ENCODE measurements around a stretch of chr2.

GRCh38 chr2:235449308-235449710, 44.5 kb upstream of the AGAP1 start:
- RRBS, result no CpG with 5 or more reads among the region's 1 CpG

GRCh38 chr2:235518248-235518901, 24.5 kb downstream of the AGAP1 start:
- RRBS, result no CpG with 5 or more reads among the region's 9 CpGs

GRCh38 chr2:235556857-235557565, 63.2 kb downstream of the AGAP1 start:
- RRBS, result no CpG with 5 or more reads among the region's 16 CpGs

DNA sequence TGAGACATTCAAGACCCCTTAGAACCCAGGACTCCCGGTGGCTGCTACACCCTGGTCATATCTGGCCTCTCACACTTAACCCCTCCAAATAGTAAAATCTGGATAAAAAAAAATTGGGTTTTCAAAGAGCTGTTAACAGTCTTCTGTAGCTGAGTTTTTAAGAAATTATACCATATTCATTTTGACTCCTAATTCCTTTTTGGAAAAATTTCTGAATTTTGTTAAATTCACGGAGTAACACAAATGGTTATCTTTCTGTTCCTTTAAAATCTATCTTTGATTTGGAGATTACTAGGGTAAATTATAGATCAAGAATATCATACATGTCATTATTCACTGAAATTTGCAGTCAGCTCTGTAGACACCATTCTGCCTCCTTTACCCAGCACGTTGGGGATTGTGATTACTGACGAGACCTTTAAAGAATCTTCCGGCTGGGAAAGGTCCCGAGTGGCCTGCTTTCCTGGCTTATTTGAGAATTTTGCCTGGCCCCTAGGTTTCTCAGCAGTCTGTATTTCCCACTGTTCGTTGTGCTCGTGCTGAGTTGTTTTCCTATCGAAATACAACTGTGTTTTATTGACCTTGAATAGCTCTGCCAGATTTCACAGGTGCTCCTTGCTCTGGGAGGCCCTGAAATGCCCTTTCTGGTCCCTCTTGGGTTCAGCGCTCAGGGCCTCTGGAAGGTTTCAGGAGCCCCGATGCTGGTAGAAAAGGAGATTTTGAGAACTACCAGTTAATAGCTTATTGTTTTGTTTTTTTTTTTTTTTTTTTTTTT, 94.8 kb downstream of the AGAP1 start:
- RRBS, result no CpG with 5 or more reads among the region's 11 CpGs

- RRBS, result no CpG with 5 or more reads among the region's 5 CpGs
Observed at GRCh38 chr2:235589452-235589866, 95.6 kb downstream of the AGAP1 start.

GRCh38 chr2:235689472-235690123, 195.8 kb downstream of the AGAP1 start:
- RRBS, result no CpG with 5 or more reads among the region's 8 CpGs

- RRBS, result no CpG with 5 or more reads among the region's 5 CpGs
Observed at GRCh38 chr2:235727120-235727469, 233.3 kb downstream of the AGAP1 start.

GRCh38 chr2:235734407-235735331, 240.8 kb downstream of the AGAP1 start:
- RRBS, result no CpG with 5 or more reads among the region's 21 CpGs

- RRBS, result 53% methylated on average over 2 of the region's 11 CpGs
Observed at GRCh38 chr2:235945607-235946158, 222.5 kb downstream of the GBX2 start.

DNA sequence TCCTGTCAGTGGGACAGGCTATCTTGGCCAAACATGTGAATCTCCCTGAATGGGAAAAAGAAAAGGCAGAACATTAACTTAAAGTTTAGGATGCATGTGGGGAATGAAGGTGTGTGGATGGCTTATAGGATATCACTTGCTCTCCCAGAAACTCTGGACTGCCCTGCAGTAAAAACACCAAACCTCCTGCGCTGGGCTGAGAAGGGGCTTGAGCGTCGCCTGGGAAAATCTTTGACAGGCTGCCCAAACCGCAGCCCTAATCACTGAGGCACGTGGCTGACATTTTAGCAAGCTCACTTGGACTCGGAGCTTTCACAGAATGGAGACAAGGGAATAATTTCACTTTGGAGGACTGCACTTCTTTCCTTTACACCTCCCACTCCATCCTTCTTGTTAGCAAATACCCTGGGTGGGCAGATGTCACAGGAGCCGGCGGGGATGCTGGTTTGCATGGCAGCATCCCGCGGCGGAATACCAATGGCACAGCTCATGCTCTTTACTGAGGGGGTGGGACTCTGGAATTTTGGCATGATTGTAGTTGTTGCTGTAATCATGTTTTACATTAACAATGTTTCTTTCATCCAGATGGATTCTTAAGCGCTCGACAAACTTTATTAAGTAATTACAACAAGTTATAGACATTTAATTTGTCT, 94.0 kb downstream of the ACKR3 start:
- RRBS, result no CpG with 5 or more reads among the region's 13 CpGs

DNA sequence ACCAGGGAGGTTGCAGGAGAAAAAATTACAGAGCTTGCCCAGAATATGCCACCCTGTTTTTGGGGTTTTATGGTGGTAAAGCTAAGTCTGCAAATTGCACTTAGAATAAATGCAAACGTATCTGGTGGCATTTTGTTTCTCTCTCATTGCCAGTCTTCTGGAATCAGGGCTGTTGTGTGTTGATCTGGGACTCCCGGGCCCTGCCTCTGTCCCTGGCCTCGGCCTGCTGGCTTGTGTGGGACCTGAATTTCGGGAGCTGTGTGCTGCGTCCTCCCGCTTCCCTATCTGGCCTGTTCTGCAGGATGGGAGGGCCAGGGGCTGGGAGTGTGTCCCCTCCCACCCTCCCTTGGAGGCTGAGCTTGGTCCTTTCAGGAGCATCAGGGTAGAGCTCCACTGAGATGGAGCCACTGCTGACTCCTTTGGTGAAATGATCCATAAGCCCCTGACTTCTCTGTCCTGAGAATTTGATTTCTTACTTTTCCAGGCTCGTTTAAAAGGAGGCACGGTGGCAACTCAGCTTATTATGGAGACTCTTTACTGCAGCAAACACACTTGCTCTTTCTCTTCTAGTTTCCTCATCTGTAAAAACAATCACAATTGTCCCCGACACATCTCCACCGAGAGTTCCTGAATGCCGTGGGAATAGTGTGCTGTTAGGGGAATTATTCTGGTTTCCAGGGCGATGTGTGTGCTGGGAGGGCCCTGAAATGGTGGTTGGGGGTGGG, 118.6 kb downstream of the ACKR3 start:
- RRBS, result no CpG with 5 or more reads among the region's 12 CpGs

DNA sequence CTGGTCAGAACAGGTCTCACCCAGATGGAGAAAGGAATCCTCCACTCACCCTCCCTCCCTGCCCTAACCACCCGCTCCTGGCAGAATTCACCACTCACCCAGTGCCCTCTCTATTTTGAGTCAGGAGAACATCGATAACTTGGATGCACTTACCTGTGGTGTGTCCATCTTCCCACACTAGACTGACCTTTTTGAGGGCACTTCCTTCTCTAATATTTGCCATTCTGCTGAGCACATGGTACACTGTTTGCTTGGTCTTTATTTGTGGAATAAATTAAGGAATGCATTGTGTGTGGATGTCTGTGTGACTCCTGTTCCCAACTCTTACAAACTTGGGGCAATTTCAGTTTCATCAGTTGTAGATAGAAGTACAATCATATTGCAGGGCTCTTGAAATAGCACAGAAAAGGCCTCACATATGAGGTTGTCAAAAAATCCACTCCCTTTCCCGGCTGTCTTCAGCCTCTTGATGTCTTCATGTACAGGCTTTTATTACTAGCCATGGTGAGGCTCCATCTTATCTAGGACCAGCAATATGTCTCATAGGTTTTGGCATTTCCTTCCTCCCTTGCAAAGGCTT, 133.8 kb downstream of the ACKR3 start:
- RRBS, result no CpG with 5 or more reads among the region's 3 CpGs

DNA sequence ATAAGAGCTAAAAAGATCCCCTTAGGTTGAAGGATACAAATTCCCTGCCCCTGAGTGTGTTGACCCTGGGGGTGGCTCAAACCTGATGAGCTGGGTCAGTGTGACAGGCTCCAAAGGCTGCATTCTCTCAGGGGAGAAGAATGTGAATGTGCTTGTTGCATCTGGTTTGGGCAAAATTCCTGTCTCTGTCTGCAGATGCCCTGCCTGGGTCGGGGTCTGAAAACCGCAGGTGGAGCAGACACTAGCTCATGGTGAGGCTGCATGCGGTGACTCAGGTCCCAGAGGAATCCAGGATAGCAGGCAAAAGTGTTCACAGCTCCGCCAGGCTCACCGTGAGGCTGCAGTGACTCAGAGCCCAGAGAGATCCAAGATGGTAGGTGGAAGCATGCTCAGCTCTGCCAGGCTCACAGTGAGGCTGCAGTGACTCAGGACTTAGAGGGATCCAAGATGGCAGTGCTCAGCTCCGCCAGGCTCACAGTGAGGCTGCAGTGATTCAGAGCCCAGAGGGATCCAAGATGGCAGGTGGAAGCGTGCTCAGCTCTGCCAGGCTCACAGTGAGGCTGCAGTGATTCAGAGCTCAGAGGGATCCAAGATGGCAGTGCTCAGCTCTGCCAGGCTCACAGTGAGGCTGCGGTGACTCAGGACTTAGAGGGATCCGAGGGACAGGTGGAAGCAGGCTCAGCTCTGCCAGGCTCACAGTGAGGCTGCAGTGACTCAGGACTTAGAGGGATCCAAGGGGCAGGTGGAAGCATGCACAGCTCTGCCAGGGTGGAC, 200.4 kb downstream of the ACKR3 start:
- RRBS, result no CpG with 5 or more reads among the region's 9 CpGs

DNA sequence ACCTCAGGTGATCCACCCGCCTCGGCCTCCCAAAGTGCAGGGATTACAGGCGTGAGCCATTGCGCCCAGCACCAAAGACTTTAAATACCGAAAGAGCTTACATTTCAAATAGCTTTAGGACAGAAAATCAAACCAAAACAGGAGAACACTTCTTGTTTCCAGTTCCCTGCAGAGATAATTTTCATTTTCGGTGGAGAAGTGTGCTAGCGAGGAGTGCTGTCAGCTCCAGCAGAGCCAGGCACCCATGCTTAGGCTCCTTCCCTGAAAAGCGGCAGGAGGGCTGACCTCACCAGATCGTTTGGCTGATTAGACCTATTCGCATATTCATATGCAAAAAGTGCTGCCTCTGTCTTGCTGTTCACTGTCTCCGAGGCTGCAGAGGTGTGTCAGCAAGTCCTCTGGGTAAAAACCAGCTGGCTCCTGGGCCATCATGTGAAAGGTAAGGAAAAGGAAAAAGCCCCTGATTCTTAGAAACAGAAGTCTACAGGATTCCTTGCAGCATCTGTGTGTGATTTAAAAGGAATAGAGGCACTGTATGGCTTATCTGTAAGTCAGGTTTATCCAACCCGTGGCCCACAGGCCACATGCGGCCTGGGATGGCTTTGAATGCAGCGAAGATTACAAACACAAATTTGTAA, 225.7 kb upstream of the COPS8 start:
- RRBS, result no CpG with 5 or more reads among the region's 14 CpGs

DNA sequence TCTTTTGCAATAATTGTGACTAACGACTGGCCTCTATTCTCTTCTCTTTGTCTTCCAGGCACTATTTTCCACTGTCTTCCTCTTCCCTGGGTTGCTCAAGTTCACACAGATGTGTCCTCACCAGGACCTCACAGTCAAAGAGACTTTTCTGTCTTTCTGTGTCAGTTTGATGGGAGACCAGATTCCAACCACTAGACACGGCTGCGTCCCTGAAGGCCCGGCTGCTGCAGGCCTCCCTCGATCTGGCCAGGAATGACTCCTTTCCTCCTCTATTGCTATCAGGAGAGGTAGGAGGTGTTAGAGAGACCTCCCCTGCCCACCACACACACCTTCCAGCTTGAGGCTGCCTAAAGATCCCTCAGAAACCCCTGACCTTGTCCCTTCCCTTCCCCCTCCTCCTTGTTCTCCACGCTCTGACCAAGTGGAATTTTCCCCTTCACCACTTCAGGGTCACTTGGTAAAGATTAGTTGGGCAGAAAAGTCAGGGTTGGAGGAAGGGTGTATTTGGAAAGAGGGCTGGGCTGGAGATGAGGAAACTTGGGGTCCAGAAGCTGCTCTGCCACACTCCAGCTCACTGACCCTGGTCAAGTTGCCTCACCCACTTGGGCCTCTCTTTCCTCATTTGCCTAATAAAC, 109.2 kb upstream of the COPS8 start:
- RRBS, result no CpG with 5 or more reads among the region's 6 CpGs

DNA sequence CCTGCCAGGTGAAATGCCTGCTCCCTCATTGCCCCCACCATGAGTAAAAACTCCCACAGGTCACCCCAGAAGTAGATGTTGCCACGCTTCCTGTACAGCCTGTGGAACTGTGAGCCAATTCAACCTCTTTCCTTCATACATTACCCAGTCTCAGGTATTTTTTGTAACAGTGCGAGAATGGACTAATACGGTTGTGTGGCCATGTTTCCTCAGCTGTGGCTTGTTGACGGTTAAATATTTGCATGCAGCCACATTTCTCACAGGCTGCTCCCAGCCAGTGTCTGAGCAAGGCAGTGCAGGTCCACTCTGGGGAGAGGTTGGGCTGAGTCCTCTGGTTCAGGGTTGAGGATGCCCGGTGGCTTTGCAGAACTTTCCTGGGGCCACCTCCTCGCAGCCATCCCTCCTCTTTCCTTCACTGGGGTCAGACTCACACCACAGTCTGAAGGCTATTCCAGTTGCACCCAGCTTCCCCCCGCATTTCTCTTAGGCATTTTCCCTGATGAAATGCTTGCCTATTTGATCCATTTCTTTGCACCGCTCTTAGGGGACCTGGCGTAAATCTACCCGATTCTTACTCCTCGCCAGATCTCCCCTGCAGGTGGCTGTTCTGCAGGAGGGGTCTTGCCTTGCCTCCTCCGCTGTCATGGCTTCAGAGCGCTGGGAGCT, 27.6 kb upstream of the COPS8 start:
- RRBS, result no CpG with 5 or more reads among the region's 13 CpGs

DNA sequence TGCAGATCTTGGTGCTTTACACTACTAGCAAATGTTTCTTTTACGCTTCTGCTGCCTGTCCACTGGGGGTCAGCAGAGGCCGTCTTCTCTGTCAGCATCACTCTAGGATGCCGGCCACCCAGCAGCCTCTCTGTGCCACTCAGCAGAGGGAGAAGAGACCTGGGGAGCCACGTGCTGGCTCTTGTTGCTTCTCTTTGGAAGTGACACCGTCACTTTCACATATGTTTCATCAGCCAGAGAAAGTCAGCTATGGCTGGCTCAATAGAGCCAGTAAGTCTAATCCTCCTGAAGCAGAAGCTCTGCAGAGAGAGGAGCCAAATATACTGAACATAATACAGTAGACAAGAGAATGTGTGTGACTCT, 36.6 kb downstream of the COPS8 start:
- RRBS, result no CpG with 5 or more reads among the region's 5 CpGs

- RRBS, result no CpG with 5 or more reads among the region's 6 CpGs
Observed at GRCh38 chr2:237141364-237141784, 55.7 kb downstream of the COPS8 start.

DNA sequence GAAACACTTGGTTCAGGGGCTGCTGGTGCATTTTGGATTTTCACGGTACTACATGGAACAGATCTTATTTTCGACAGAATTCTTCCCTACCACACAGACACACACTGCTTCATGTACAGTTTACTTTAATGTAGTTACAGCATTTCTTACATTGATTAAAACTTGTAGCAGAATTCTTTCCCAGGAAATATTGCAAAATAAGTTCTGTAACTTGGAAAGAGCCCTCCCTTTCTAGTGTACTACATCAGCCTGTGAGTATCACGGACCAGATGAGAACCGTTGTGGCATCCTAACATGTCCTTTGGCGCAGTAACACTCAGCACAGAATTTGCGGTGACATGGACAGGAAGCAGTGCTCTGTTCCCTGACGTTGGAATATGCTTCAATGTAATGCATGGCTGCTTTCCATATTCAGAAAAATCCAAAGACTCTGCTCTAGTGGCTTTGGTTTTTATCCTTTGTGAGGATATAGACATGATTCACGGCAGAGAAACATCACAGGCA, 122.6 kb downstream of the COPS8 start:
- RRBS, result no CpG with 5 or more reads among the region's 8 CpGs

- RRBS, result no CpG with 5 or more reads among the region's 3 CpGs
Observed at GRCh38 chr2:237235404-237235807, 149.7 kb downstream of the COPS8 start.